ENCODE measurements around a stretch of chr12.

GRCh38 chr12:51923983-51924518, 16.7 kb downstream of the ACVRL1 start:
- CAGE, long polyA plus RNA = no peak
- RRBS = no CpG with 5 or more reads among the region's 15 CpGs

GRCh38 chr12:51924603-51925275, 17.4 kb downstream of the ACVRL1 start:
- CAGE, long polyA plus RNA = no peak
- RRBS = no CpG with 5 or more reads among the region's 5 CpGs

DNA sequence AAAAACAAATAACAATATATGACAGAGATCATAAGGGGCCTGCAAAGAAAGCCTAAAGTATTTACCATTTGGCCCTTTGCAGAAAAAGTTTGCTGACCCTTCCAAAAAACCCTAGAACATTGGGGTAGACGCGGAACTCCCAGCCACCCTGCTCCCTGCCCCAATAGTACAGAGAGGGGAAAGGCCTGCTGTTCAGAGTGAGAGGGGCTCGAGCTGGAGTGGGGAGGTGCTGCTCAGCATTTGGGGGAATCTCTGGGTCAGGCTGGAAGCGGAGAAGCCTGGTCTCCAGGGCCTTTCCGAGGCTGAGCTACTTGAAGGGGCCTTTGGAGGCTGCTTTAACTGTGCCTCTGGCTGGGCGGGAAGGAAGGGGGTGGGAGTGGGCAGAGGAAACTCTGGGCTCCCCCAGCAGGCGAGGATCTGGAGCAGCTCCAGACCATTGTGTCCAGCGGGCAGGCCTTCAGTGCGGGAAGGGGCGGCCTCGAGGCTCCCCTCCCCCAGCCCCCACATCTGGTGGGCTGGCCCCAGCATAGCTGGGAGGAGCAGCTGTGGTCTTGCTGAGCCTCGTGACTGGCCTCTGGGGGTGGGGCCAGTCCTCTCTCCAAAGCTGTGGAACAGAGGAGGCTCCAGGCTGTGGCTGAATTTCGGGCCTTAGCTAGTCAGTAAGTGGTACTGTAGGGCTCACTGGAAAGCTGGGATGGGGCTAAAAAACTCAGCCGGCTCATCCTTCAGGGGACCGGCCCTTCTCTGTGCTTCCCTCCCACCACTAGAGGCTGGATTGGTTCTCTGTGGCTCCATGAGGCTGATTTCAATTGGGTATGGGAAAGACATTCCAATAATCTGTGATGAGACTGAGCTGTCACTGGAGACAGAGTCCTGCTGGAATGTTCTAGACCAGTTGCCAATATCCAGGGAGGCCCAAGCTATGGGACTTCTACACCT, 3.4 kb downstream of the TAMALIN start:
- CAGE, long polyA plus RNA = no peak
- RRBS = no CpG with 5 or more reads among the region's 15 CpGs

GRCh38 chr12:52020000-52020548, 13.3 kb downstream of the TAMALIN start:
- CAGE, long polyA plus RNA = no peak
- RRBS = no CpG with 5 or more reads among the region's 4 CpGs

GRCh38 chr12:52050330-52051345, 604 bp upstream of the NR4A1 start:
- CAGE, long polyA plus RNA = no peak
- RRBS = 4% methylated on average over 8 of the region's 67 CpGs

- CAGE, long polyA plus RNA = no peak
- RRBS = no CpG with 5 or more reads among the region's 4 CpGs
Measured at GRCh38 chr12:52066280-52066767, 3.5 kb upstream of the ATG101 start.

DNA sequence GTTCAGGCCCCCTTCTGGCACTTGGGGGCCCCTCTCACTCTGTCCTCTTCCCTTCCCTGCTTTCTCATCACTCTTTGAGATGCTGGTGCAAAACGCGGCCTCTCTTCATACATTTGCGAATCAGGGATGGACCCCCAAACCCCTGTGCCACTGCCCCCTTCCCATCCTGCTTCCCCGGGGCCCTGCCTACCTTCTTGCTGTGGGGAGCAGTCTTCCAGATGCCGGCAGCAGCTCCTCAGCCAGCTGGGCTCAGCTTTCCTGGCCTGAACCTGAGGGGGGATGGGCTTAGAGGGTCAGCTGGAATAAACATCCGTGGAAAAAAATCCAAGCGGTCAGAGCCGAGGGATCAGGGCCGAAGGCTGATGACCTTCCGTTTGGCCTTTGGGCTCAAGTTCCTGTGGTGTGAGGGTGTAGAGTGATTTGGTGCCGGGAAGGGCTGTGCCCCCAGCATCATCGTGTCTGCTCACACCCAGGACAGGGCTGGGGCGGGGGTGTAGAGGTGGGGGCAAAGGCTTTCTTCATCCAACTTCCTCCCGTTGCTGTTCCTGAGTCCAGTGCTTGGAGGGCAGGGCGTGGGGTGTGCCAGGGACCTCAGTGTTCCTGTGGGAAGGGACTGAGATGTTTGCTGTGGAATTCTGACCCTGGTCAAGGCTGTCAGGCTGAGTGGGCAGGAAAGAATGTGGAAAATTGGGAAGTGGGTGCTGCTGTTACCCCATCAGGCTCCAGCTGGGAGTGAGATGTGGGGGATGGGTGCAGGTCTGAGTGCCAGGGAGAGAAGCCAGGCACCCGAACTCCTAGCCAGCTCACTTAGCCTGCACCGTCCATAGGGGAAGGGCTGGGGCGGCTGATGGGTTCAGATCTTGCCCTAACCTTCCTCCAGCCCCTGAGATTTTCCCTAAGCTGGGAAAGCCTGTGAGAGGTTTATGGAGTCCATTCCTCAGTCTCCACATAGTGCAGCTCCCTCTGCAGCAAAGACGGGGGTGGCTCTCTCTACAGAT, 2.7 kb downstream of the SMIM41 start:
- CAGE, long polyA plus RNA = no peak
- RRBS = 90% methylated on average over 1 of the region's 19 CpGs

GRCh38 chr12:52115979-52116878, 36.7 kb downstream of the SMIM41 start:
- CAGE, long polyA plus RNA = no peak
- RRBS = no CpG with 5 or more reads among the region's 30 CpGs

DNA sequence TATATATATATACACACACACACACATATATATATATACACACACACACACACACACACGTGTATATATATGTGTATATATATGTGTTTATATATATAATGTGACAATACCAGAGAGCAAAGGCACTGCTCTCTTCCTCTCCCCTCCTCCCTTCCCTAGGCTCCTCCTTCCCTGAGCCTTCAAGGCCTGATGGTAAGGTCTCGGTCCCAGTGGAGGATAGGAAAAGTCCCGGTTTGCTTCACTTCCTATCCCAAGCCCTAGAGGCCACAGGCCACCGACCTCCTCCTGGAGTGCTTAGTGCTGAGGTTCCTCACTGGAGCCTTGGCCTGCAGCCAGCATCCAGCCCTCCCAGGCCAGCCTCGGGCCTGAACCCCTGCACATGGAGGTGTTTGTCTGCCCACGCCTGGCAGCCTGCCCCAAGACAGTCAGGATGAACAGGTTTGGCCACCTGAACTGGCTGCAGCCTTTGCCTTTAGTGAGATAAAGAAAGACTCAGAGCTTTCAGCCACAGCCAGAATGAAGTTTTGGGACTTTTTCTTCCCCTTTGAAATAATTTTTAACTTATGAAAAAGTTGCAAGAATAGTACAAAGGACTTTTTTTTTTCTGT, 15.9 kb upstream of the KRT7 start:
- CAGE, long polyA plus RNA = no peak
- RRBS = no CpG with 5 or more reads among the region's 6 CpGs

DNA sequence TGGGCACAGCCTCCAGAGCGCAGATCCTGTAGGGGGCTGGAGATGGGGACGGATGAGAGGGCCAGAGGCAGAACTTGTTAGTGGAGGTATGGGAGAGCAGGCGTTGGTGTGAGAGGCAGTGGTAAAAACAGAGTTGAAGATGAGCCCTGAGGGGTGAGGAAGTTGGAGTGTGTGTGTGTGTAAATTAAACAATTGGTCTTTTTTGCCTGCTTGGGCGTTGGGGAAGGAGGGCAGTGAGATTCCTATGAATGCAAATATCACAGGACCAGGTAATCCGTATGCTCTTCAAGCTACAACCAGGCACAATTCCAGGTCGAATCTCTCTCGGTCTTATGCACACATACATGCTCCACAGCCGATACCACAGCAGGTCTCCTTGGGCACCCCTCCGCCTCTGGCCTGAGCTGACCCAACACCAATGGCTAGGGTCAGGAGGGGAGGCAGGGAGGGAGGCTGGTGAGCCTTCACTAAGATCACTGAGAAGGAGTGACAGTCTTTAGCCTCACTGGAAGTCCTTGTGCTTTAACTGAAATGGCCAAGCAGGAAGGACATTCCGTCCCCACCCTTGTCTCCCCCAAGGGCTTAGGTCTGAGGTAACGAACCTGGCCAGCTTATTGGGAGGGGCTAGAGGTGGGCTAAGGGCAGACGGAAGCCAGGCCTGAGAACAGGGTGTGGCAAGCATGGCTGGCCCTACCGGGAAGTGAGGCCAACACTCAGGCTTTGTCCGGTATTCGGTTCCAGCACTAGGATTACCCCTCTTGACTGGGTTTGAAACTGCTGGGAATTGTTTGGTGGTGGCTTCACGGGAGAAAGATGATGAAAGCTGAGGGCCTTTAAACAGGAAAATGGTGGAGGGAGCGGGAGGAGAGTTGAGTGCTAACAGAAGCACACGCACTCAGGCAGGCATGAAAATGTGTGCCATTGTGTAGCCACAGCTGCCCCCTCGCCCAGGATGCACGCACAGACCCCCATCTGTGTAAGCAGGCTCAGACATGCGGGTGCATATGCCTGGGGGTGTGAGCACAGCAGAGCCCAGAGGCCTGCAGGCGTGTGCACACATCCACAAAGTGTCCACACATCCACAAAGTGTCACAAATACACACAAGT, 1.3 kb upstream of the KRT7 start:
- CAGE, long polyA plus RNA = no peak
- RRBS = no CpG with 5 or more reads among the region's 22 CpGs

DNA sequence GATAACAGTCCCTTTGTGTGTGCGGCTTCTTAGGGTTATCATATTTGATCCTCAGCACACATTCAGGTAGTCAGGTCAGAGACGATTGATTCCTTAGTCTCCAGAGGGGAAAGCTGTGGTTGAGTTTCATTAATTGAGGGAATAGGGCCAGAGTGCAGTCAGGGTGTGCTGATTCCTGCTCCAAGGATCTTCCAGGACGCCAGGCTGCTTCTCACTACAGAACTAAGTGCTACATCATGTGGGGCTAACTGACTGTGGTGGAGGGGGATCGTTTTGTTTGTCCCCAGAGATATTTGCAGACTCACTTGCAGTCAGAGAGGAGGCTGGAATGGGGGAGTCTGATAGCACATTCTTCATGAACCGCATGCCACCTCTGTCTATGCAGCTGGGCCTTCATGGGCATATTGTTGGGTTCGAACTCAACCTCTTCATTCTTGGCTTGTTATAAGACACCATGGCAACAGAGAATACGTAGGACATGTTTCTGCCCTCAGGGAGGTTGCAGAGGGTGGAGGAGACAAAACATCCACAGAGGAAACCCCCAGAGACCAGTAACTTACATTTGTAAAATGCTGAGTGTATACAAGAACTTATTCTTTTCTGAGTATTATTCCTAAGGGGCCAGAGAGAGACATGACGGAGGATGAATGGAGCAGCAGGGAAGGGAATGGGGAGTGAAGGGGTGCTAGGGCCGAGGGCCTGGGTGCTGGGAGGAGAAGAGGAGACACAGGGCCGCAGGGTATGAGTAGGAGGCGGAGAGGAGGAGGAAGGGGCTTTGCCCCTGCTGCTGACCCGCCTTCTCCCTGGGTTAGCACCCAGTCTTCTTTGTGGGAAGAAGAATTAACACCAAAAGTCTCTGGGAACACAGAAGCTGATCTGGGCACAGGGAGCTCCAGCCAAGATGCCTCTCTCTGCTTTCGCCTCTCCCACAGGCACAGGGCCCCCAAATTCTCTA, 13.1 kb downstream of the KRT7 start:
- CAGE, long polyA plus RNA = no peak
- RRBS = no CpG with 5 or more reads among the region's 13 CpGs

GRCh38 chr12:52349448-52349647, 17.9 kb downstream of the KRT85 start:
- CAGE, long polyA plus RNA = no peak
- RRBS = no CpG with 5 or more reads among the region's 3 CpGs

- CAGE, long polyA plus RNA = no peak
- RRBS = no CpG with 5 or more reads among the region's 6 CpGs
Measured at GRCh38 chr12:52494151-52495029, 1.3 kb upstream of the KRT6A start.

DNA sequence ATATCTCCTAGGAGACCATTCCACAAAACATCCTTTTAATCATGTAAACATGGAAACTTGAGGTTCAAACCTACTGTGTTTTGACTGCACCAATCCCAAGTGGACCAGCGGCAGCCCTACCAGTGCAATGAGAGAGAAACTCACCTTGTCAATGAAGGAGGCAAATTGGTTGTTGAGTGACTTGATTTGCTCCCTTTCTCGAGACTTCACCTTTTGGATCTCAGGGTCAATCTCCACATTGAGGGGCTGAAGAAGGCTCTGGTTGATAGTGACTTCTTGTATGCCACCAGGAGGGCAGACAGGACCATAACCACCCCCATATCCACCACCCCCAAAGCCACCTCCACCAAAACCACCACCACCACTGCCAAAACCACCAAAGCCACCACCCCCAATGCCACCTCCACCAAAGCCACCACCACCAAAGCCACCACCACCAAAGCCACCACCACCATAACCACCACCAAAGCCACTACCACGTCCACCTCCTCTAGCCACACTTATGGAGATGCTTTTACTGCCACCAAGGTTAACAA, 525 bp downstream of the KRT1 start:
- CAGE, long polyA plus RNA = no peak
- RRBS = no CpG with 5 or more reads among the region's 3 CpGs

GRCh38 chr12:52859988-52860735, 11.4 kb upstream of the KRT78 start:
- CAGE, long polyA plus RNA = no peak
- RRBS = no CpG with 5 or more reads among the region's 6 CpGs

DNA sequence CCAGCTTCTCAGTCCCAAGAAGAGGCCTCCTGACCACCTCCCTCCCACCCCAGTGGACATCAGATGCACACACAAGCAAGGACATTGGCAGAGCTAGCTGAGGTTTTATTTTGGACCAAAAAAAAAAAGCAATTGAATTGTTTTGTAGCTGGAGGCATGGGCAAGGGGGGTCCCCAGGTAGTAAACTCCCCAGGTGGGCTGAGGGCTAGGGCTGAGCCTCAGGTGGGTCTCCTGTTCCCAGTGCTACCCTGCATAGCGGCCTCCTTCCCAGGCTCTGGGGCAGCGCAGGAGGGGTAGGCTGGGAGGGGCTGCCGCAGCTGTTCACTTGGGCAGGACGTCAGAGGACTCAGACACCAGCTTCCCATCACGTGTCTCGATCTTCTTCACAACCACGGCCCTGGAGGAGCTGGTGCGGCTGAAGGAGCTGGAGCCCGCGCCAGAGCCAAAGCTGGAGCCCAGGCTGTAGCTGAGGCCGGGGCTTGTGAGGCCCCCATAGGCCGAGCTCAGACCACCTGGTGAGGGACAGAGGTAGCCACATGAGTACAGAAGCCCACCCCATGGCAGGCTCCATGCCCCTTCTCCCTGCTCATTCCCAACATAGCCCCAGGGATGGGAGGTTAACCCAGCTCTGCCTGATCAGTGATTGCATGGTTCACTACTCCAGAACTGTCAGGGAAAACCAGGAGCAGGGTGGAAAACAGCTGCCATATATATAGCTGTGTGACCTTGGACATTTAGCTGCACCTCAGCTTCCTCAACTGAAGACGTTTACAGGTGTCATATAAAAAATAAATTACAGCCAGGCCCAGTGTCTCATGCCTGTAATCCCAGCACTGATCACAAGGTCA, 7.5 kb downstream of the KRT8 start:
- CAGE, long polyA plus RNA = no peak
- RRBS = no CpG with 5 or more reads among the region's 13 CpGs

GRCh38 chr12:52903061-52903246, 1.9 kb downstream of the KRT8 start:
- CAGE, long polyA plus RNA = no peak
- RRBS = no CpG with 5 or more reads among the region's 1 CpG

GRCh38 chr12:52952609-52953025, 3.7 kb downstream of the KRT18 start:
- CAGE, long polyA plus RNA = no peak
- RRBS = no CpG with 5 or more reads among the region's 3 CpGs

GRCh38 chr12:52971540-52972033, 22.7 kb downstream of the KRT18 start:
- CAGE, long polyA plus RNA = no peak
- RRBS = no CpG with 5 or more reads among the region's 5 CpGs

- CAGE, long polyA plus RNA = no peak
- RRBS = no CpG with 5 or more reads among the region's 14 CpGs
Measured at GRCh38 chr12:53043824-53044725, 5.8 kb upstream of the TNS2 start.